Peritoneum (tissue), 1 donor: ENCODE measurements around the gene PIK3CA.

- PRO-cap, result no peak
These were observed 32.0 kb downstream of the NAALADL2 start for GRCh38 chr3:174891126-174891564.

DNA sequence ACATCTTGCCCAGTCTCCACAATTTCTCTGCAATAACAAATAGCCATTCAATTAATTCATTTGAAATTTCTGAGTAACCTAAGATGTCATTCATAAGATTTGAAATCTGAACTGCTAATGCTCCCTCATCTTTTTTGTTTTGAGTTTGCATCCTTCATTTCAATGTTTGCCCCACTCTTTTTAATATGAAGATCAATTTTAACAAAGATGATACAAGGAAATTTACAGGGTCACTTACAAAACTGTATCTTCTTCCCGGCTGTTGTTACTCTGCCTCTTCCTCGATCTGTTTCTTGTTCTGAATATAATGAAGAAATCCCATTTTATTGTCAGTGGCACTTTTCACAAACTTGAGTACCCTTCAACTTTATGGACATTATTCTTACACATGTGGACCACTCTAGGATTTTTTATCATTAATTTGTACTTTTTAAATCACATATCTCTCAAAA lies 343.8 kb downstream of the TBL1XR1 start:
- PRO-cap, result no peak

DNA sequence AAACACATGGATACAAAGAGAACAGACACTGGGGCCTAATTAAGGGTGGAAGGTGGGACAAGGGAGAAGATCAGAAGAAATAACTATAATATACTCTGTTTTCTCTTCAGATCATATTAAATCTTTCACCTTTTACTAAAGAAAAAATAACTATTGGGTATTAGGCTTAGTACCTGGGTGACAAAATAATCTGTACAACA lies 313.6 kb downstream of the TBL1XR1 start:
- PRO-cap, result no peak

DNA sequence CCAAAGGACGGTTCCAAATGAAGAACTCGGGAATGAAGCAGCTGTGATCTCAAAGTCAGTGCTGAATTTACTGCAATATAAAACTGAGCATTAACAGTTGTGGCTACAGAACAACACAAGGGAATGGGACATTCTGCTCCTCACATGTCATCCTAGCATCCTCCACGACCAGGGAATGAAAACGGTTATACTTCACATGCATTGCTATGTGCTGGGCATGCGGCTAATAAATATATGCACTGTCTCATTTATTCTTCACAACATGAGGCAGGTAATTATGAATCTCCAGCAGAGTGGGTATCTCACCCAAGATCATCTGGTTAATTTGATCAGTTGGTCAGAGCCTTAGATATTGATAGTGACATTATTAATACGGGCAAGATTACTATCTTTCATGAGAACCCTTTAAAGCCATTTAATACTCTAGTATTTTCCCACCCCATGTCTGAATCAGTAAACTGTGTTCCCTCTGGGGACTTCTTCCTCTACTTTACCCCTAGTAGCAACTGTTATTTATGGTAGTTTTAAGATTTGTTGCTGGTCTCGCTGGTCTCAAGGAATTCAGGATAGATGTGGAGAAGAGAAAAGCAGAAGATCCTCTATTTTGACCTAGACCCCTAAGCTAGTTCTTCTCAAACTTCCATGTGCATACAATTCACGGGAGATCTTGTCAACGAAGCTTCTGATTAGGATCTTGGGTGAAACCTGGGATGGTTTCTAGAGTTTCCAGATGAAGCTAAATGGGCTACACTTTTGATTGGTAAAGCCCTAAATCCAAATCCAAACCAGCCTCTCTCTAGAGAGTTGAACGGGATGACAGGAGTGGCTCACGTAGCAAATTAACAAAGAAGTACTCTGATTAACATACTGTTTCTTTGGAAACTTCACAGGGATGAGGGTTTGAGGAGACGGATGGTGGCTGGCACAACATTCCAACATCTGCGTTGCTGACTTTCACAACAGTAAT lies 181.8 kb downstream of the TBL1XR1 start:
- PRO-cap, result no peak

- PRO-cap, result no peak
These were observed 174.4 kb downstream of the TBL1XR1 start for GRCh38 chr3:177022659-177023488.

DNA sequence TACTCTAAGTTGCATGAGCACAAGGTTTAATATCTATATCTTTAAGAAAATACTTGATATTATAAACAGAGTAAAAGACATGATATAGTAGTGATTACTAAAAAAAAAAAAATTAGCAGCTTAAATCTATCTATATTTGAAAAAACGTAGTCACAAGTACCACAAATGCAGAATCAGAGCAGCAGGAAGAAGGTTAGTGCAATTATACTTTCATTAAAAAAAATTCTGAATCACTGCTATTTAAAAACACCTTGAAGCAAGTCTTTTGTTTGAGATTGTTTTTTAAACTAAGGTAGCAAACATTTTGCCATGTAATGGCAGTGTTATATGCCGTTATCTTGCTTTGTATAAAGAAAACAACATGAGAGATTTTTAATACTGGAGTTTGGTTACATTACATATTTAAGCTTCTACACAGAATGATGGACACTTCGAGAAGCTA lies 173.3 kb downstream of the TBL1XR1 start:
- PRO-cap, result no peak

DNA sequence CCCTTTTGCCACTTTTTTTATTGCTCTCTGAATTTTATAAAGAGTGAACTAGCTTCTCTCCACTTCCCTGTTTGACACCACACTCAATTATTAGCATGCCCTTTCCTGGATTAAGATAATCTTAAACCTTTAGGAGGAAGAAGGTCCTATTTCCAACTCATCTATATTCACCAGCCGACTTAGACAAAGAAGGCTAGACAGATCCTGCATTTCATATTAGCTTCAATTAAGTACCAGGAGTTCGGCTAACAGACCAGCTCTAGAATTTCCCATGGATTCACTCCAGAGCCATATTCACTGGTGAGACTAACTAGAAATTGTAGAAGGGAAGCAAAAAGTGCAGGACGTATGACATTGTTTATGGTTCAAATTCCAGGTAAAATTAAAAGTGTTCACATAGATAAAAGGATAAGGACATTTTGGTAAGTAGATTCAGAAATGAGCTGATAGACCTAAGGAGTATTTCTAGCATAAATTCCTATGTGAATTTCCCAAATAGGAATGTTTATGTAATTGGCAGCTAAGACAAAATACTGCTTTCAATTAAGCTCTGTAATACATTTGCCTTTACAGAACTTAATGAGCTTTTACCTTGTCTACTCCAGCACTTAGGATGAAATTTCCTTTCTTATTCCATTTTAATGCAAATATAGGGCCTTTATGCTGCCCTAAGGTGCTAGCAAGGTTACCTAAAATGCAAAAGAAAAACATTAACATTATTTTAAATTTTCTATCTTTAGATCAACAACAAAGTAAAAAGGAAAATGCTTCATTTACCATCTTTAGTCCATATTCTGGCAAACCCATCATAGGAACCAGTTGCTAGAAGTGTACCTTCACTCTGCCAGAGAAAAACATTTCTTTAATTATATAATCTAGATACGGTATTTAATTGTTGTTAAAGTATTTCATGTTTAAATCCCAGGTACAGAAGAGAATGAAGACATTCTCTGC lies 150.3 kb downstream of the TBL1XR1 start:
- PRO-cap, result no peak

DNA sequence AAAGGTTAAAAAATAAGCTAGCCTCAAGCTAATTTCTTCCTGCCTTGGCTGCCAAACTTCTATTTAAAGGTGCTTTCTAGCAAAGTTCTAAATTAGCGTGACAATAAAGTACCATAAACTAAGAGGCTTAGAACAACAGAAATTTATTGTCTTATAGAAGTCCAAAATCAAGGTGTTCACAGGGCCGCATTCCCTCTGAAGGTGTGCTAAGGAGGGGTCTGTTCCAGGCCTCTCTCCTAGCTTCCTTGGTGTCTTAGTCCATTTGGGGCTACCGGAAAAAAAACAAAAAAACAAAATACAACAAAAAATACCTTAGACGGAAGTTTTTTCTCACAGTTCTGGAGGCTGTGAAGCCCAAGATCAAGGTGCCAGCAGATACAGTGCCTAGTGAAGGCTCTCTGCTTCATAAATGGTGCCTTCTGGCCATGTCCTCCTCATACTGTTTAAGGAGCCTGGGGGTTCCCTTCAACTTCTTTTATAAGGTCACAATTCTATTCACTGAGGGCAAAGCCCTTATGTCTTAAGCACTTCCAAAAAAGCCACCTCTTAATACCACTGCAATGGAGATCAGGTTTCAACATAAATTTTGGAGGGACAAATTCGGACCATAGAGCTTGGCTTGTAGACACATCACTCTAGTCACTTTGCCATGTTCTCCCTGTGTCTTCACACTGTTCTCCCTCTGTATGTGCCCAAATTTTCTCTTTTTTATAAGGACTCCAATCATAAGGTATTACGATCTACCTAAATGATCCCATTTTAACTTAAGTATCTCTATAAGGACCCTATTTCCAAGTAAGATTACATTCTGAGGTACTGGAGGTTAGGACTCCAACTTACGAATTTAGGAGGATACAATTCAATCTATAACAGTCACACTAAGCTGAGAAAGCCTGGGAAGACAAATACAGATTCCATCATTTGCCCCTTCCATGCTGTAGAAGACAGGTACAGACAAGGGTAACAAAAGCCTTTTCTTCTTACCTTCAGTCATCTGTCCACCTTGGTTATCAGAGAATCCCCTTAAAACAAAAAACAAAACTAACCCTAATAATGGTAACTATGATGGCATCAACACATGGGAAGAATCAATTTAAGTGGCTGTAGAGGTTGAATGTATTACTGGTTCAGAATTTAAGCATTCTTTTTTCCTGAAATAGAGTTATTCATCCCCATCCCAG lies 121.2 kb downstream of the TBL1XR1 start:
- PRO-cap, result no peak

DNA sequence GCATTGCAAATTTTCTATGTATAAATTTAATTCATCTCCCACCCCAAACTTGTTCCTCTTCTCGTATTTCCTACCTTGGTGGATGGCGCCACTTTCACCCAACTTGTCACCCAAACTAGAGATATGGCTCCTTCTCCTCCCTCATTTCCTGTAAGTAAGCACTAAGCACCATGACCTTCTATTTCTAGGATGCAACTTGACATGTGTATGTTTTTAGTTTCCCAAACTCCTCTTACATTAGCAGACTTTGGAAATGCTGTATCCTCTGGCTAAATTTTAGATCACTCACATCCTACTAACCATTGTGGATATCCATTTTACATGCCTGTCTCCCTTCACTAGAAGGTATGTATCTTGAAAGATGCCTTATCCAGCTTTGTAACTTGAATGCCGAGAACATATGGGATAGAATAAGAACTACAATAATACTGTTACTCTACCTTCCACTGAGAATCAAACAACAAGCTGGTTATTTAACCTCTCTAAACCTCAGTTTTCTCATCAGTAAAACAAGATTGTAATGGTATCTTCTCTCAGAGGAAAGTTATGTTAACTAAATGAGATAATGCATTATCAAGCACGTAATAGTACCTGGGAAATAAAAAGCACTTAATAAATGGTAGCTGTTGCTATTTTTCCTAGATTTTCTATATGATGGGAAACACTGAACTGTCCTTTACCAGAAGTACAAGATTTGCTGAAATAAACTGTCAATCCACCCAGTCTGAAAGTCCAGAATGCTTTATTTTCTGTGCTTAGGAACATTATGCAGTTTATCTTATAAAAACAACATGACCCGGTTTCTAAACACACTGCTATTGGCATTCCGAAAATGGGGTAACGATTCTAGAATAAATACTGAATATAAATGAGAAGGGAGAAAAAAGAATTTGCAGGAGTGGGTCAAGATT lies 80.8 kb downstream of the TBL1XR1 start:
- PRO-cap, result no peak

- PRO-cap, result no peak
These were observed 49.5 kb upstream of the TBL1XR1 start for GRCh38 chr3:177246709-177247293.

DNA sequence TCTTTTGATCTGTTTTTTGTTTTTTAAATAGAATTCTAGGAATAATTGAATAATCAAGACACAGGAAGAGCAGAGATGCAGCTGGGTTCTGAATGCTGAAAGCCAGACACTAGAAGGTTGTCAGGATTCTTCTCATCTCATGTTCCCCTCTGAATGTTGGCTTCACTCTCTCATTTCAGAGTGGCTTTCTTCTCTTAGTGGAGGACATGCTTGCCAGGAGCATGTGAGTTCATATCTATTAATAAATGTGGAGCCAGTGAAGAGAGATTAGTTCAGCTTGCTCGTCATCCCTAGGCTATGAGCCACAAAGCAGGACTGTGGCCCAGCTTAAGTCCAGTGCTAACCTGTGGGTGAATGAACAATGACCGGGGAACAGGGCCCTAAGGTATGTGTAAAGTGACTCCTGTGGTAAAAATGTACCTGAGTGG lies 96.8 kb upstream of the TBL1XR1 start:
- PRO-cap, result no peak

- PRO-cap, result no peak
These were observed 338.5 kb upstream of the TBL1XR1 start for GRCh38 chr3:177535877-177536139.

- PRO-cap, result no peak
These were observed 479.5 kb upstream of the TBL1XR1 start for GRCh38 chr3:177676612-177677304.

DNA sequence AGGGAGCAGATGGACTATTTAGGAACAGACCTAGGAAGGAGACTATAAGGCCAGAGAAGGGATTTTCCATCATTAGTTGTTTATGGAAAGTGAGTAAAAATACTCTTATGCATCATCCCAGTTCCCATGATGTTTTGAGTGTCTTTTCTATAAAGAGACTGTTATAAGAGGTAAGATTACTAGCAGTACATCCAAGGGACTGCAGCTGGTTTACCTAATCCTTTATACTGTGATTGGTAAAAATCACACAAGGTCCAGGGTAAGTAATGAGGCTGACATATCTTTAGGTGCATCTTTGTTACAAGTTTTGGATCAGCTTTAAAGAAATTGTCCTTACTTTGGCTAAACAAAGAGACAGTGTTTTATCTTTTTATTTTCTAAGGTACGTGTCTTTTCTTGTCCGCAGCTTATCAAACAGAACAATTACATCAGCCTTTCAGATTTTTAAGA lies 477.9 kb upstream of the KCNMB2 start:
- PRO-cap, result no peak

DNA sequence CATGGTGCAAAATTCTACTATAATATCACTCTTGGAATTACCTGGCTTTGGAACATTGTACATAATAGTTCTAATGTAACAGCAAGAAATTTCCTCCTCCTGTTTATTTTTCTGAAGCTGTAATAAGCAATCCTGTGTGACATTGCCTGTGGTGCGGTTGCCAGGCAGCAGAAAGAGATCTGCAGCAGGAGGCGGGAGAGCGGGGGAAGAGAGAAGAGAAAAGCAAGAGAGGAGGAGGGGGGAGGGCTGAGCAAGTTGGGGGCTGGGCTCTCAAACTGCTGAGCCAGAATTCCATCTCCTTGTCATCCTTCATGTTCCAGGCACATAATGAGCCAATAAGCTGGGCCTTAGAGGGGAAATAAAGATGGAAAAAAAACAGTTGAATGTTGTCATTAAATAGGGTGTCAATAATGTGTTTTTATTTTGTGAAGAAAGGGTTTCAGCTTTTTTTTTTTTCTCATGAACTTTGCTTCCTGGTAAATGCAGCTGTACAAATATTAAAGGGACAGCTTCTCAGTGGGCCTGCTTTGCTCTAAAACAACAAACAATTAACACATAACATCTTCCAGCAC lies 451.3 kb upstream of the KCNMB2 start:
- PRO-cap, result no peak

- PRO-cap, result no peak
These were observed 81.4 kb upstream of the KCNMB2 start for GRCh38 chr3:178454846-178455158.

DNA sequence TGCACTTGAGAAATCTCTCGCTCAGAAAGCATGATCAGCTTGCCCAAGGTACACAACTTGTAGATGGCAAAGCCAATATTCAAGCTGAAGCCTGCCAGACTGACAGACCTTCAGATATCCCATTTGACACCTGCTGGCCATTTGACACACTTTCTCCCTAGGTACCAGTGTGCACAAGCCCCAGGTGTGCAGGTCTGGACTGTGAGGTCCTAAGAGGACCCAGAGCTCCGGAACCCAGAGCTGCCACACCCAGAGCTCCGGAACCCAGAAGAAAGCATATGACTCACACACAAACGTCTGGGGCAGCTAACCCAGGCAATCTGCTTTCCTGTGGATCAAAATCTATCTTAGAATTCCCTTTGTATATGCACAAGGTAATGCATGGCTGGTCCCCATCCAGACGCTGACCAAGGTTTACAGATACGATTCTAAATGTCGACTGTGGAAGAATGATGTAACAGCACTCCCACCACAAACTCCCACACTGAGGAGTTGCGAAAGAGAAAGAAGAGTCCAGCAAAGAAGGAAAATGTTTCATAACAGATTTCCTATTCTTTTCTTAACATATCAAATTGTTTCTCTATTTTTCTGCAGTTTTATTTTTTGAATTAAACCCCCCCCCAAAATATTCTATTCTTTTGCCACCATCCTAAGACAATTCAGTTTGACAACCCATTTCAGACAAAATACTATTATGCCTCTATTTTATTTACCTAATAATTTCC lies 15.7 kb downstream of the KCNMB2 start:
- PRO-cap, result no peak

DNA sequence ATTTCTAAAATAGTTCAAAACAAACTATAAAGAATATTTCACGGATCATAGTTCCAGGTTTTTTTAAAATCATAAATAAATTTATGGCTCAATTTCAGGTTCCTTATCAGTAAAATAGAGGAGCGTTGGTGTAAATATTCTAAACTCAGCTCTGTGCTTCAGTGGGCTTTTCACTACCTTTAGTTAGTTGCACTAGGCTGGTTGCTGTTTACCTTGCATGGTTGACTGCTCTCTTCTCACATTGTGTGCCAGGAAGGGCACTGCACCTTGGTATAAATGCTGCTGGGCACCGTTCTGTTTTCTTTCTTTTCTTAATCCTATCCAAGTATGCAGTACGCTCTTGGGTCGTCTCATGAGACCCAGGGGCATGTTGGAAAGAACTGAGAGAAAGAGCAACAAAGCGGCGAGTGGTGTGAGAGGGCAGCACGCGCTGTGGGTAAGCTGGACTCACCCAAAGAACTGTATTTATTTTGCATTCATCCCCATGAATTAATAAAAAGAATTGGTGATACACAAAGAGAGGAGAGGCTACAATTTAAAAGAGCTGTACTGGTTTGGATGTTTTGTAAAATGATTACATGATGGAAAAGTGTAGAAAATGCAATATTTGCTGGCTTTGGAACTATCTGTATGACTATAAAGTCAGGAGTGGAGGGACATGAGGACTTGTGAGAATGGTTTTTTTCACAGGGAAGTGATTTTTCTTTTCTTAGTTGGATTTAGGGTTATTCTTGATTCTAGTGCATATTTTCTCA lies 22.5 kb downstream of the KCNMB2 start:
- PRO-cap, result no peak

GRCh38 chr3:179017179-179017751 lies 54.3 kb downstream of the ZMAT3 start:
- PRO-cap, result no peak

GRCh38 chr3:179147895-179148908 lies at the start of gene PIK3CA:
PIK3CA (plus strand) TSS chr3:179148357.
- PRO-cap, result unidirectional peak, plus-strand start at chr3:179148357